ENCODE measurements around the gene BTNL8.

DNA sequence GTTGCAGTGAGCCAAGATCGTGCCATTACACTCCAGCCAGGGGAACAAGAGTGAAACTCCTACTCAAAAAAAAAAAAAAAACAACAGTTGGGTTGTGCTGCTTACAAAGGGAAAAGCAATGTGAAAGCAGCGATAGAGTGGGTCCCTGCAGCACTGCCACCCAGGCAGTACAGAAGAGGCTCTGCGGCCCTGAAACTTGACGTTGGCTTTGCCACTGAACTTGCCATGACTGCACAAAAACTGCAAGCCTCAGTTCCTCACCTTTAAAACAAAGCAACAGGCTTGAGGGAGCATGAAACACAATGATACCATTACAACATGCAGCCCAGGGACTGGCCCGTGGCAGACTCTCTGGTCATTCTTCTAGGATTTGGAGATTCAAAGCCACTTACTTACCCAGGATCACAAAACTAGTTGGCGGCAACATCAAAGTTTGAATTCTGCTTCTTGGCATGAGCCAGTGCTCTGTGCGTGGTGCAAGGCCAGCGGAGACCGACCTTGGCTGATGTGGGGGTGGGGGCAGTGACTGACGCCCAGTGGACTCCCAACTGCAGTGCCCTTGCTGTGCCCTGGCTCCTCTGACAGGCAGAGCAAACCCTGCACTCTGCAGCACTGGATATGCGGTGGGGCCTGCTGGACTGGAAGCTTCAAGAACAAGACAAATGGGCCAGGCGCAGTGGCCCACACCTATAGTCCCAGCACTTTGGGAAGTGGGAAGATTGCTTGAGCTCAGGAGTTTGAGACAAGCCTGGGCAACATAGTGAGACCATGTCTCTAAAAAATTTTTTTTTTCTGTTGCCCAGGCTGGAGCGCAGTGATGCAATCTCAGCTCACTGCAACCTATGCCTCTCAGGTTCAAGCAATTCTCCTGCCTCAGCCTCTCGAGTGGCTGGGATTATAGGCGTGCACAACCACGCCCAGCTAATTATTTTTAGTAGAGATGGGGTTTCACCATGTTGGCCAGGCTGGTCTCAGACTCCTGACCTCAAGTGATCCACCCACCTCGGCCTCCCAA is 18.8 kb downstream of the SQSTM1 start:
- RRBS = no CpG with 5 or more reads among the region's 17 CpGs

- RRBS = no CpG with 5 or more reads among the region's 5 CpGs
These were observed 5.8 kb downstream of the MRNIP start for GRCh38 chr5:179852768-179853187.

DNA sequence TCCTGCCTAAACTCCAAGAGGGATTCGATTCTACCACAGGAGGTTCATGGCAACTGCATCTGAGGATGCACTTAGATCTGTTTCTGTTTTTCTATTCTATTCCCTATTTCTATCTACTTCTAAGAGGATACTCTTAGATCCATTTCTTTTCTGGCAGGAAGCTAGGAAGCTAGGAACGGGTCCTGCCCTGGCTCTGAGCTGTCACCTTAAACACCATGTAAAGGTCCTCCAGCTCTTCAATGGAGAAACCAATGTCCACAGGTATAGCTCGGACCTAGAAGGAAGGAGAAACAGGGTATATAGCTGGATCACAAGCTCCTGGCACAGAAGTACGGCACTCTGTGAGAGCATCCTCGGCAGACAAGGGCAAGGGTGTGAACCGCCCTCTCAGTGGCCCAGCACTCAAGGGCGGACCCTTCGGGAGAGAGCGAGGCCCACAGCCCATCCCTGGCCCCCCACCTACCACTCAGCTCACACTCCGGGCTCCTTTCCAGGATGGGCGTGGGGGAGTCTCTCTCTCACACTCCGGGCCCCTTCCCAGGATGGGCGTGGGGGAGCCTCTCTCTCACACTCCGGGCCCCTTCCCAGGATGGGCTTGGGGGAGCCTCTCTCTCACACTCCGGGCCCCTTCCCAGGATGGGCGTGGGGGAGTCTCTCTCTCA is 12.8 kb upstream of the MRNIP start:
- RRBS = no CpG with 5 or more reads among the region's 16 CpGs

- RRBS = no CpG with 5 or more reads among the region's 4 CpGs
These were observed 45.2 kb downstream of the RNF130 start for GRCh38 chr5:180026383-180026798.

GRCh38 chr5:180174065-180174426 is 35.0 kb downstream of the RASGEF1C start:
- RRBS = no CpG with 5 or more reads among the region's 10 CpGs

- RRBS = no CpG with 5 or more reads among the region's 13 CpGs
These were observed 1.2 kb upstream of the RASGEF1C start for GRCh38 chr5:180210061-180210701.

DNA sequence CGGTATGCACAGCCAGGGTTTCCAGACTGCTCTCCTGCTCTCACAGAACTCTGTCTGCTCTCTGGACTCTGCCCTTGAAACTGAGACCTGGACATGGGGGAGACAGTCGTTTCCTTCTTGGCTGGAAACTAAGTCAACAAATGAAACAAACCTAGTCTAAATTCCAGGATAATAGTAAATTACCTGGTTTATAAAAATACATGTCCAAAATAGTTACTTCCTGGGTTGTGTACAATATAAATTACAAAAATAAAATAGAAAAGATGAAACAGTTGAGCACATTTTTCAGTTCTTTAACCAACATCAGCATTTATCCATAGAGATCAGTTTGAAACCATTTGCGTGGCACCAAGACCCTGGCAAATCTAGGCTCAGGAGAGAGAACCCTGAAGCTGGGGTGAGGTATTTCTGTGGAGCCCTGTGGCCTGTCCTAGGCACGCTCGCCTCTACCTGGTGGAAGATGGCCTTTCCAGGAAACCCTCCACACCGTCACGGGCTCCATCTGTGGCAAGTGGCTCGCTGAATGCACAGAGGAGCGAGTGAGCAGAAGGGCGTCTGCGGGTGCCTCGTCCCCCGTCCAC is 25.0 kb upstream of the RASGEF1C start:
- RRBS = no CpG with 5 or more reads among the region's 13 CpGs

- RRBS = no CpG with 5 or more reads among the region's 19 CpGs
These were observed 31.9 kb upstream of the RASGEF1C start for GRCh38 chr5:180240678-180241470.

DNA sequence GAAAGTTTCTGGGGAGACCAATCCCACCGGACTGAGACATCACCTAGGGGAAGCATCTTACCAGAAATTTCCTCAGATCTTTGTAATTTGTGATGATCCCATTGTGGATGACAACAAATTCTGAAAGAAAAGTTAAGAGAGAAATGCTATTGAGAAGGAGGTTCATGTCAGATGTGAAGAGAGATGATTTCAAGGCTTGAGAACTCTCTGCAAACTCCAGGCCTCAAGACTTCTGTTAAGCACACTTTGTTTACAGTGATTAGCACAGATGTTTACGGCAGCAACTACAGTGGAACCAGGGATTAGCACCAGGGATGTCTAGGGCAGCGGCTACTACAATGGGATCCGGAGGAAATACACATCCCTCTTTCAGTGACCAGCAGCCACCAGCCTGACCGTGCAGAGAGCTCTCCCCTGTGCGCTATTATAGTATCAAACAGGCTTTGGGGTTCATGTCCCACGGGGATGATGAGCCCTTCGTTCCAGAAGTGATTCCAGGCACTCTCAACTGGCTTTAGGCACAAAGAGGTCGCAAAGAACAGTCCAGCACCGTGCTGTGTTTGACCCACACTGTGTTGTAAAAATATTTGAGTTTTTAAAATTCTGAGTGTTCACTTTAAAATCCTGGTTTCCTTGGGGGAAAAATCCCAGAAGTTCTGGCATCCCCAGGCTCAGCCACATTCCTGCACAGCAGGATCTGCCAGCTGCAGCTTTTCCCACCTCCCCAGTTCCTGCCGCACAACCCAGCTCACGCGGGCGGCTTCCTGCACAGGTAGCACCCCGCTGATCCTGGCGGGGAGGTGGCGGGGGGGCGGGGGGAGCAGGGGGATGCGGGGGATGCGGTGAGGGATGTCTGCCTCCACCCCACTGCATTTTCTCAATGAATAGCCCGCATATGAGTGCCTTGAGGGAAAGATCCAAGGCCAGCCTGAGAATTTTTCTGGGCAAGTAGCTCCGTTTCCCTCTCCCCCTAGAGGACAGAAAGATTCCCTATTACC is 21.4 kb downstream of the GFPT2 start:
- RRBS = no CpG with 5 or more reads among the region's 22 CpGs

DNA sequence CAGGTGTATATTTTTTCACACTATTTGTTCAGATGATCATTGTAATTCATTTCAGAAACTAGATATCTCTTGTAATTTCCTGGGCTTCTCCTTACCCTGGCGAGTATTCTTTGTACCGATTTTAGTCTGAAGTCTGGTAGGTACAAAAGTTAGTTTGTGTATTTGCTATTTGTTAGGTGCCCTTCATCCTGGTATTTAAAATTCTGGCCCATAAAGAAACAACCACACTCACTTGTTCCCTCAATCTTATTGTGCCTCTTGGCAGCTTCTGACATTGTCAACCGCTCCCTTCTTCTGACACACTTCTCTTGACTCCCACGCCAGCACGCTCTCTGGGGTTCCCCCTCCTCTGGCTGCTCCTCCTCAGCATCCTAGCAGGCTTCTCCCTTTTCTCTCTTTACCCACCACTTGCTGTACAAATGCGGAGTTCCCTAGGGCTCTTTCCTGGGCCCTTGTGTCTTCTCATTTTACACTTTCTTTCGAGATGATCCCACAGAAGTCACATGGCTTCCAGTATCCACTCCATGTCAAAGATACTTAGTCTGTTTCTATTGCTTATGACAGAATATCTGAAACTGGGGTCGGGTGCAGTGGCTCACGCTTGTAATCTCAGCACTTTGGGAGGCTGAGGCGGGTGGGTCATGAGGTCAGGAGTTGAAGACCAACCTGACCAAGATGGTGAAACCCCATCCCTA is 11.6 kb upstream of the MGAT1 start:
- RRBS = no CpG with 5 or more reads among the region's 10 CpGs

DNA sequence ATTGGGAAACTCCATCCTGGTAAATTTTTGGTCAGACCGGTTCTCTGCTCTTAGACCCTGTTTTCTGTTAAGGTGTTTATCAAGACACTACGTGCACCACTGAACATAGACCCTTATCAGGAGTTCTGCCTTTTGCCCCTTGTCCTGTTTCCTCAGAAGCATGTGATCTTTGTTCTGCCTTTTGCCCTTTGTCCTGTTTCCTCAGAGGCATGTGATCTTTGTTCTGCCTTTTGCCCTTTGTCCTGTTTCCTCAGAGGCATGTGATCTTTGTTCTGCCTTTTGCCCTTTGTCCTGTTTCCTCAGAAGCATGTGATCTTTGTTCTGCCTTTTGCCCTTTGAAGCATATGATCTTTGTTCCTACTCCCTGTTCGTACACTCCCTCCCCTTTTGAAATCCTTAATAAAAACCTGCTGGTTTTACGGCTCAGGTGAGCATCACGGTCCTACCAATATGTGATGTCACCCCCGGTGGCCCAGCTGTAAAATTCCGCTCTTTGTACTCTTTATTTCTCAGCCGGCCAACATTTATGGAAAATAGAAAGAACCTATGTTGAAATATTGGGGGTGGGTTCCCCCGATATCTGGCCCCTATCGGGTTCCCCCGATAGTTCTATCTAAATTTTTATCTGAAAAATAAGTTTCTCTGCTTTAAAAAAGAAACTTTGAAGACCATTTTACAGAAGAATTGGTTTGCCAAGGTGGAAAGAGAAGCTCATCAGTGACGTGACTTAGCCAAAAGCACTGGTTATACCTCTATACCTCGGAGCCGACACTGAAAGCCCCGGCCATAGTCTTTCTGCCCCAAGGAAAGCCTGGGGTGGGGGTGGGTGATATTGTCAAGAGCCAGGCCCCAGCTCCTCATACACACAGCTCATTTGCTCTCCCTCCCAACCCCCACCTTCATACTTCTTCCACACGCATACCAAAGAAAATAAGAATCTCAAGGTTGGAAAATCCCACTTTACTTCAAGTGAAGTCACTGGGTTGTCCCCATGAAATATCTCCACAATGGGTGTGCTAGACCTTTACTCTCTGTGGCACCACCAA is 26.7 kb upstream of the MGAT1 start:
- RRBS = no CpG with 5 or more reads among the region's 16 CpGs

DNA sequence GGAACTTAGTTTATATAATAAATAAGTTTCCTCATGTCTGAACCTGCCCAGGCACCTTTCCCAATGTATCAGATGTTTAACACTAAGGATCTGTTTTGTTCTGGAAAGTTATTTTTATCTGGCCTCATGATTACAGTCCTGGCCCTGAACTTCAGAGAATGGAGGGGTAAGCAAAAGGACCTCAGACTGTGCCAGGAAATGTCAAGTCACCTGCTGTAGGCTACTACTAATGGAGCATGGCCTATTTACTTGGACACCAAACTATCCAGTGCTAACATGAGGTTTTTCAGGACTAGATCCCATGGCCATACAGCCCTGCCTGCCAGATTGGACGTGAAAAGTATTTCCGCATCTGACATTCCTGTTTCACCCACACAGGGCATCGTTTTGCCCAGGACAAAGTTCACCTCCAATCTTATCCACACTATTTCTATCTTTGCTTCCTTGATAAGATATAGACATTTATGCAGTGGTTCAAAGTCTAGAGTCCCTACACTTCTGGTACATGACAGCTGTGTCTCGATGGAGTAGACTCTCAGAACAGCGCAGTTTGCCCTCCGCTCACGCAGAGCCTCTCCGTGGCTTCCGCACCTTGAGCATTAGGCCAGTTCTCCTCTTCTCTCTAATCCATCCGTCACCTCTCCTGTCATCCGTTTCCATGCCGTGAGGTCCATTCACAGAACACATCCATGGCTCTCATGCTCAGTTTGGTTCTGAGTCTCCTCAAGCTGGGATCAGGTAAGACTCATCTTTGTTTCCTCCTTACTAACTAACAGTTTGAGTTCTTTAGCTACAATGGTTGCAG is at the start of gene BTNL8:
Gene BTNL8 (plus strand): TSS at position 538 of the 805 bp plus-strand sequence.
- RRBS = no CpG with 5 or more reads among the region's 12 CpGs

GRCh38 chr5:180948251-180948750 is 40.3 kb upstream of the BTNL3 start:
- RRBS = no CpG with 5 or more reads among the region's 12 CpGs

GRCh38 chr5:181041010-181041380 is 929 bp downstream of the BTNL9 start:
- RRBS = no CpG with 5 or more reads among the region's 7 CpGs

GRCh38 chr5:181042148-181043102 is 2.4 kb downstream of the BTNL9 start:
- RRBS = 8% methylated on average over 4 of the region's 25 CpGs

GRCh38 chr5:181059128-181059938 is 19.3 kb downstream of the BTNL9 start:
- RRBS = 4% methylated on average over 48 of the region's 92 CpGs

- RRBS = 18% methylated on average over 9 of the region's 57 CpGs
These were observed 30.5 kb downstream of the OR2V1 start for GRCh38 chr5:181100331-181100985.

GRCh38 chr5:181121863-181122387 is 9.0 kb downstream of the OR2V1 start:
- RRBS = 9% methylated on average over 1 of the region's 16 CpGs

DNA sequence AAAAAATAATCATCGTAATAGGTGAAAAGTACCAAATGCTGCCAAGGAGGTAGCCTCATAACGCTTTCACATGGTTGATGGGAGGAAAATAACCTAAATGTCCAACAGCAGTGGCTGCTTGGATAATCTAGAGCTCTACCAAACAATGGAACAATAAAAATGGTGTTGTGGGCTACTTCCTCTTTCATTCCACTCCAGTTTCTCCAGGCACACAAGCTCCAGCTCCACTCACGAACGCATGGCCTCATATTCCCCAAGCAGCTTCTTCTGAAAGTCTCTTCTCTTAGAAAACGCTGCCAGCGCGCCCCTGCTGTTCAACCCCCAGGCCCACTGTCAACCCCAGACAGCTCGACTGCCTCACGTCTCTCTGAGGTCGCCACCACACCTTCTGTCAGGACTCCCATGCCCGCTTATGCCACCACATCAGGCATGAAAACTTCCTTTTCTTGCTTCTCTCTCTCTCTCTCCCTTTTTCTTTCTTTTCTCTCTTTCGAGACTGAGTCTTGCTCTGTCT is 16.1 kb downstream of the OR2V2 start:
- RRBS = no CpG with 5 or more reads among the region's 12 CpGs

- RRBS = no CpG with 5 or more reads among the region's 6 CpGs
These were observed 7.9 kb downstream of the RACK1 start for GRCh38 chr5:181235533-181236485.

All from hTERT-HM (cell line).